ENCODE results near the genes BABAM1, DDA1 and BST2.

DNA sequence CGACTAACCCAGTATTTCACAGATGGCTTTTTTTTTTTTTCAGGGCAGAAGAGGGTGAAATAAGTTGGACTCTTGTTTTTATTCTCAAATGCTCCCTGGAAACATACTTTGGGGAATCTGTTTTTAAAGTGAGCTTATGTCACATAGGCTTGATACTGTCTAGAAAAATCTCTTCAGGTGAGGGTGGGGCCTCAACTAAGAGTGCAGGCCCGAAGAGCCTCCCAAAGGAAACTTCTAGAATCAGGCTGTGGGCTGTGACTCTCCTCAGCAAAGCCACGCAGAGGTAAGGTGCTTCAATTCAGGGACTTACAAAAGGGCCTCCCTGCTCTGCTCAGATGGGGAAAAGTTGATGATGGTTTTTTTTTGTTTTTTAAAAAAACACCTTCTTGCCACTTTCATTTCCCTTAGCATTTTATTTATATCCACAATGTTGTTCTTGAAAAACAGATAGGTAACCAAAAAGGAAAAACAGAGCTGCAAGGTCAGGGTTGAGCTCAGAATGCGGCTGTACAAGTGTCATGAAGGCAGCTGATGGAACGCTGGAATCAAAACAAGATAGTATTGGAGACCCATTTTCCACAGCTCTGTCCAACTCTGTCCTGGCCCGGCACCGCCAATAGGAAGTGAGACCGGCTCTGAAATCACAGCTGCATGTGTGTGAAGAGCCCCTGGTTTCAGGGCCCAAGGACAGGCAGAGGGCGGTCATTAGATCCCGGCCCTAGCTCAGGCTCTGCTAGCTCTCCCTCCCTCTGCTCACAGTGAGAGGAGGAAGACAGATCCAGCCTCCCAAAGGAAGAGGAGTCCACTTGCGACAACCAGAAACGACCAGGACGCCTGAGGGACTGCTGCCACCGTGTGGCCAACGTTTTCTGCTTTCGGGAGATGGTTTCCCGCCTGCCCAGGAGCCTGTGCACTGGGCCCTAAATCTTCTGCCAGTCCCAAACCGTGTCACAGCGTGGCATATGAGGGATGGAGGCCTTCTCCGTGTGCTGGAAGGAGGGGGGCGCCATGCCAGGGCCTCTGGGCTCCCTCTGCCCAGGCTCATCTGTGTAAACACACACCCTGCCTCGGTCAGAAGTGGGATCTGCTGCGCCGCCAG is 58.3 kb downstream of the KLF2 start:
- RRBS, 2 experiments, result 83 to 88% methylated on average over 3 of the region's 24 CpGs
CAGE:
- cytosol, long polyA minus RNA, result no peak
- cytosol, long polyA plus RNA, result no peak
- long polyA plus RNA, result no peak
- nucleus, long polyA minus RNA, result no peak
- nucleus, long polyA plus RNA, result no peak

DNA sequence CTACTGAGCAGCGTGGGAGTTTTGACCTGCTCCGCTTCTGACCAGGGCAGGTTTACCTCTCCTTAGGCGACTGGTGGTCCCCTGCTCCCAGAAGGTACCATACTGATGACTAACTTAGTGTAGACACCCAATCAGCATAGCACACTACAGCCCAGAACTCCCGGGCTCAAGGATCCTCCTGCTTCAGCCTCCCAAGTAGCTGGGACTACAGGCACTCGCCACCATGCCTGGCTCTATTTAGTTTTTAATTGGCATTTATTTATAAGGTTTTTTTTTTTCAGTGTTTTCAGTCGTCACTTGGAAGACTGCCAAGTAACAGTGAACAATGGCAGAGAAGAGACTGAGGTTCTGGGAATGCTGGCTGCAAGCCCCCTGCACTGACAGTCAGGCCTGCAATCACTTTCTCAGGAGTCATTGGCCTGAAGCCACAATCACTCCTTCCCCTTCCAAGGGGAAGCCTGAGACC is 73.0 kb downstream of the EPS15L1 start:
- RRBS, 2 experiments, result no CpG with 5 or more reads among the region's 6 CpGs
CAGE:
- cytosol, long polyA minus RNA, result no peak
- cytosol, long polyA plus RNA, result no peak
- long polyA plus RNA, result no peak
- nucleus, long polyA minus RNA, result no peak
- nucleus, long polyA plus RNA, result no peak

DNA sequence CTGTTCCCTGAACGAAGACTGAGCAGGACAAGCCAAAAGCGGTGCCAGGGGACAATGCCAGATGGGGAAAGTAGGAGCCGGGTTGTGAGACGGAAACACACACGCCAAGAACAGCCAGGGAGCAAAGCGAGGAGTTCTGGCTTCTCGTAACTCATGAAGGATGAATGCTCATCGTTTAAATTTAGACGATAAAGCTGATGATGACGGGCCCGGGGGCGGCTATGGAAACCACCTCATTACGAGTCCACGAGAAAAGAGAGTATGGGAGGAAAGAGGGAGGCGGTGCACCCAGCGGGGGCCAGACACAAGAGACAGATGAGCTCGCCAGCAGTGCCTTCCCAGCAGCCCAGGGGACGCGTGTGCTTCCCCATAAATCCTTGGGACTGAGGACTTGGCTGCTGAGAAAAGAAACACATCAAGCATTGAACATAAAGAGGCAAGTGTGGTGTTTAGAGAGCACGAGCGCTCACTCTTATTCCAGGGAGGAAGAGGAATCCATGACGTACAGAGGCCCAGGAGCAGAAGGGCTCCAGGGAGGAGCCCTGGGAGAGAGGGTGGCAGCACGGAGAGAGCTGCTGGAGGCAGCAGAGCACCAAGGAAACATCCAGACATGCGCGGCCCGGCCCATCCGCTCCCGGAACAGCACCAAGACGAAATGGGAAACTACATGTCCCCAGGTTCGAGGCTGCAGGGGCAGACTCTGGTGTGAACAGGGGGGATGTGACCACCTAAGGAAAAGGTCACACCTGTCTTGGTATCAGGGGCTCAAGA is 70.7 kb downstream of the EPS15L1 start:
- RRBS, 2 experiments, result 100% methylated on average over 1 of the region's 30 CpGs; no CpG with 5 or more reads in 1 of the 2 experiments
CAGE:
- cytosol, long polyA minus RNA, result no peak
- cytosol, long polyA plus RNA, result no peak
- long polyA plus RNA, result no peak
- nucleus, long polyA minus RNA, result no peak
- nucleus, long polyA plus RNA, result no peak

- RRBS, 2 experiments, result 93 to 95% methylated on average over 2 of the region's 8 CpGs
CAGE:
- cytosol, long polyA minus RNA, result no peak
- cytosol, long polyA plus RNA, result no peak
- long polyA plus RNA, result no peak
- nucleus, long polyA minus RNA, result no peak
- nucleus, long polyA plus RNA, result no peak
These were observed 22.3 kb downstream of the EPS15L1 start for GRCh38 chr19:16449346-16450047.

- RRBS, 2 experiments, result no CpG with 5 or more reads among the region's 9 CpGs
CAGE:
- cytosol, long polyA minus RNA, result no peak
- cytosol, long polyA plus RNA, result no peak
- long polyA plus RNA, result no peak
- nucleus, long polyA minus RNA, result no peak
- nucleus, long polyA plus RNA, result no peak
These were observed 7.9 kb downstream of the EPS15L1 start for GRCh38 chr19:16463758-16464372.

- RRBS, 2 experiments, result under 1 to 3% methylated on average over 4 of the region's 17 CpGs
CAGE:
- cytosol, long polyA minus RNA, result no peak
- cytosol, long polyA plus RNA, result no peak
- long polyA plus RNA, result no peak
- nucleus, long polyA minus RNA, result no peak
- nucleus, long polyA plus RNA, result no peak
These were observed 502 bp upstream of the CHERP start for GRCh38 chr19:16542768-16543109.

DNA sequence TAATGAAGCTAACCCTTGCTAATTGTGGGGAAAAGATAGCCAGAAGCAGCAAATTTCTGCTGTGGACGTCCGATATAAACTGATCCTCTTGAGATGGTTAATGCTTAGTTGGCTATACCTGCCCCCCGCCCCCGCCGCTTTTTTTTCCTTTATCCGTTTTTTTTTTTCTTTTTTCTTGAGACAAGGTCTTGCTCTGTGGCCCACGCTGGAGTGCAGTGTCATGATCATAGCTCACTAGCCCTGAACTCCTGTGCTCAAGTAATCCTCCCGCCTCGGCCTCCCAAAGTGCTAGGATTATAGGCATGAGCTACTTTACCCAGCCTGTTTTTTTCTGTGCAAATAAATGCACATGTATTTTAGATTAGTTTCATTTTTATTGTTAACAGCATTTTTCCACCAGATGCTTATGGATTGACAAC is 882 bp upstream of the CHERP start:
- RRBS, 2 experiments, result no CpG with 5 or more reads among the region's 9 CpGs
CAGE:
- cytosol, long polyA minus RNA, result no peak
- cytosol, long polyA plus RNA, result no peak
- long polyA plus RNA, result no peak
- nucleus, long polyA minus RNA, result no peak
- nucleus, long polyA plus RNA, result no peak

GRCh38 chr19:16571051-16572255 is 762 bp downstream of the SLC35E1 start:
- RRBS, 2 experiments, result 1 to 3% methylated on average over 8 to 15 of the region's 78 CpGs
CAGE:
- cytosol, long polyA minus RNA, result no peak
- cytosol, long polyA plus RNA, result no peak
- long polyA plus RNA, result no peak
- nucleus, long polyA minus RNA, result no peak
- nucleus, long polyA plus RNA, result no peak

- RRBS, 2 experiments, result 100% methylated on average over 1 of the region's 4 CpGs; no CpG with 5 or more reads in 1 of the 2 experiments
CAGE:
- cytosol, long polyA minus RNA, result no peak
- cytosol, long polyA plus RNA, result no peak
- long polyA plus RNA, result no peak
- nucleus, long polyA minus RNA, result no peak
- nucleus, long polyA plus RNA, result no peak
These were observed 5.5 kb upstream of the SLC35E1 start for GRCh38 chr19:16577828-16578095.

DNA sequence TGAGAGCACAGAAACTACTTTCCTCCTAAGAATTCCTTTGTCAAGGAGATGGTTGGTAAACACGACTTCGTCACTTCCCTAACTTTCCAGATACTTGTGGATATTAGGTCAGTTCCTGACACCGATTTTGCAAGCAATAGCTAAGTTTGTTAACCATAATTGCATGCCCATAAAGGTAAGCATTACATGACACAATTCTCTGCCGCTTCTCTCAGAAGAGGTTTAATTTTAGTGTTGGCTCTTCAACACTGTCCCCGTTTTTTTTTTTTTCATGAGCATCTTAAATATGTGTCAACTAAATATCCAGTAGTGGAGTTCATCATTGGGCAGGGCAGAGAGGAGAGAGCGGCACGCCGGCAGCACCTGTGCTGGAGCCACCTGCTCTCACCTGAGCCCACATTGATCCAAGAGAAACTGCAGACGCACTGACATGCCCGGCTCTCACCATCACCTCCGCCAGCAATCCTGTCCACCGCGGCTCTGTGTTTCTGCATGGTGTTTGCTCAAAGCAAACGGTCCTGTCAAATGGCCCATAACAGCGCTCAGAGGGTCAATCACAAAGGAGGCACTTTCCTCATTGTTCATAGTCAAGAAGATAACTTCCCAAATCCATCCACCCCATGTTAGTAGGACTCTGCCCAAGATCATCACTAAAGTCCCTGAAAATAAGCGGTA is 2.6 kb downstream of the MED26 start:
- RRBS, 2 experiments, result 74 to 75% methylated on average over 3 of the region's 16 CpGs
CAGE:
- cytosol, long polyA minus RNA, result no peak
- cytosol, long polyA plus RNA, result no peak
- long polyA plus RNA, result no peak
- nucleus, long polyA minus RNA, result no peak
- nucleus, long polyA plus RNA, result no peak

DNA sequence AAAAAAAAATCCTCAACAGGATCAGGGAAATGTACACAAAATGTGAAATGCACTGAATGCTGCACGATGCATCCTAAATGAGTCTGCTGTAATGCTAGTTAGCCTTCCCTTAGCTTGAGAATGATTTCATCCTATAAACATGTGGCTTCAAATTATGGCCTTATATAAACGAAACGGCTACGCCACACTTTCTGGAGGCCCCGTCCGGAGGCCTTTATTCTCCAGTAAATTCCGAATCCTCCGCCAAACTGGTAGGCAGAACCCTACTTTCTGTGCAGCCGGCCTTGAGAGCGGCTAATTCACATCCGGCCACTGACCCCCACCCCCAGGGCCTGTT is 13.7 kb downstream of the MYO9B start:
- RRBS, 2 experiments, result 100% methylated on average over 2 to 3 of the region's 11 CpGs
CAGE:
- cytosol, long polyA minus RNA, result no peak
- cytosol, long polyA plus RNA, result no peak
- long polyA plus RNA, result no peak
- nucleus, long polyA minus RNA, result no peak
- nucleus, long polyA plus RNA, result no peak

DNA sequence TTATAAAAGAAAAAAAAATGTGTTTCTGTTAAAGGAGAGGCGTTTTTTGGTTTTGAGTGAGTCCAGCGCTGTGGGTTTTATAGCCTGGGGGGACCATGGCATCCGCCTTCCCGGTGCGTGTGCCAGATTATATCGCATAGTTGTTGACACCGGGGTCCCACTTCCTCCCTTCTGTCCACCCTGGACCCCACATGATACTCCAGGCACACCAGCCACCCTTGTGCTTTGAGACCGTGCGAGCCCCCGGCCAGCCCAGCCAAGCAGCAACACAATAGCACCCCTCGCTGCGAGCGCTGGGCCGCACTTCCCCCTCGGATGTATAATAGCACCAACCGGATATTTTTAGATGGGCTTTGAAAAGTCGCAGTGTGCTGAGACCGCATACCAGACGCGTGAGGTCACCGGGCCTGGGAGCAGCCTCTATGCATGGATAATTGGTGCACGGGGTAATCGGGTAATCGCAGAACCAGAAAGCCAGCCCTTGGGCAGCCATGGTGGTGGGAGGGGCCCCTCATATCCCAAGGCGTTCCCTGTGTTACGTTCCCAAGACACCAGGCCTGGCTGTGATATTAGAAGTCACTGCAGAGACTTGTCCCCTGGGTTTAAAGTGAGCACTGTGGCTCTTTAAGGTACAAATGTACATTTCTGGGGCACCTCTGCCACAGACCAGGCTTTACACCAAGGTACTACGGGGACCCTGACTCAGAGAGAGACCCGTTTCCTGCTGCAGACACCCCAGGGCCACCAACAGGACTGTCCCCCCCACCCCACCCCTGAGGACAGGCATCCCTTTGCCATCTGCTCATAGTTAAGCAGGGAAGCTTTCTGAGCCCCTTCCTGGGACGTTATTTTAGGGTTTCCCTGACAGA is 59.9 kb downstream of the MYO9B start:
- RRBS, 2 experiments, result 20 to 21% methylated on average over 14 to 15 of the region's 29 CpGs
CAGE:
- cytosol, long polyA minus RNA, result no peak
- cytosol, long polyA plus RNA, result no peak
- long polyA plus RNA, result no peak
- nucleus, long polyA minus RNA, result no peak
- nucleus, long polyA plus RNA, result no peak

DNA sequence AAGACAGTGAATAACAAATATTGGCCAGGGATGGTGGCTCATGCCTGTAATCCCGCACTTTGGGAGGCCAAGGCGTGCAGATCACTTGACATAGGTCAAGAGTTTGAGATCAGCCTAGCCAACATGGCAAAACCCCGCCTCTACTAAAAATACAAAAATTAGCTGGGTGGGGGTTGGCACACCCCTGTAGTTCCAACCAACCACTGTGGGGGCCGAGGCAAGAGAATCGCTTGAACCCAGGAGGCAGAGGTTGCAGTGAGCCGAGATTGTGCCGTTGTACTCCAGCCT is 63.0 kb upstream of the USE1 start:
- RRBS, 2 experiments, result no CpG with 5 or more reads among the region's 7 CpGs
CAGE:
- cytosol, long polyA minus RNA, result no peak
- cytosol, long polyA plus RNA, result no peak
- long polyA plus RNA, result no peak
- nucleus, long polyA minus RNA, result no peak
- nucleus, long polyA plus RNA, result no peak

DNA sequence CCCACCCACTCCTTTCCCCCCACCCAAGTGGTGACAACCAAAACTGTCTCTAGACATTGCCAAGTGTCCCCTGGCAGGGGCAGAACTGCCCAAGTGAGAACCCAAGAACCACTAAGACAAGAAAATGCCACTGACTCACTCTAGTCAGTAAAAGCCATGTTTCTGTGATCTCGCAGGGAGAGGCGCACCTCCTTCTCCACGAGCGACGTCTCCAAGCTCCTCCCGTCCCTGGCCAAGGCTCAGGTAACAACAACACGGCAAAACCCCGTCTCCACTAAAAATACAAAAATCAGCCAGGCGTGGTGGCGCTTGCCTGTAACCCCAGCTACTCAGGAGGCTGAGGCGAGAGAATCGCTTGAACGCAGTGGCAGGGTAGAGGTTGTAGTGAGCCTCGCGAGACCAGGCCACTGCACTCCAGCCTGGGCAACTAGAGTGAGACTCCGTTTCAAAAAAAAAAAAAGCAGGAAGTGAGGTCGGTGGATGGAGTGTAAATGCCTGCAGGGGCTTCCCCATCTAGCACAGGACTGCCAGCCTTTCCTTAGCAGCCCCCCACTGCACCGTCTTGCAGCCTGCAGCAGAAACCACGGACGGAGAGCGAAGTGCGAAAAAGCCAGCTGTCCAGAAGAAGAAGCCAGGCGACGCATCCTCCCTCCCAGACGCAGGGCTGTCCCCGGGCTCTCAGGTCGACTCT is 17.4 kb upstream of the USE1 start:
- RRBS, 2 experiments, result 87 to 89% methylated on average over 2 of the region's 27 CpGs
CAGE:
- cytosol, long polyA minus RNA, result no peak
- cytosol, long polyA plus RNA, result no peak
- long polyA plus RNA, result no peak
- nucleus, long polyA minus RNA, result no peak
- nucleus, long polyA plus RNA, result no peak

DNA sequence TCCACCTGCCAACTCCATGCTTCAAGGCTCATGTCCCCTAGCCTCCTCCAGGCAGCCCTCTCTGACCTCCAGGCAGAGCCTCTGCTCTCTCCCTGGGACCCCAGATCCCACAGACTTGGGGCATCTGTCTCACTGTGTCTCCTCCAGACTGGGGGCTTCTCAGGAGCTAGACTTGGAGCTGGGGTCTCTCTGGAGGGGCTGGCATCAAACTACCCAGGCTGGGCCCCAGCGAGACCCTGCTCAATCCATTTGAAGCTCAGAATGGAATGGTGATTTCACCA is 2.6 kb downstream of the NR2F6 start:
- RRBS, 2 experiments, result no CpG with 5 or more reads among the region's 1 CpG
CAGE:
- cytosol, long polyA minus RNA, result no peak
- cytosol, long polyA plus RNA, result no peak
- long polyA plus RNA, result no peak
- nucleus, long polyA minus RNA, result no peak
- nucleus, long polyA plus RNA, result no peak

DNA sequence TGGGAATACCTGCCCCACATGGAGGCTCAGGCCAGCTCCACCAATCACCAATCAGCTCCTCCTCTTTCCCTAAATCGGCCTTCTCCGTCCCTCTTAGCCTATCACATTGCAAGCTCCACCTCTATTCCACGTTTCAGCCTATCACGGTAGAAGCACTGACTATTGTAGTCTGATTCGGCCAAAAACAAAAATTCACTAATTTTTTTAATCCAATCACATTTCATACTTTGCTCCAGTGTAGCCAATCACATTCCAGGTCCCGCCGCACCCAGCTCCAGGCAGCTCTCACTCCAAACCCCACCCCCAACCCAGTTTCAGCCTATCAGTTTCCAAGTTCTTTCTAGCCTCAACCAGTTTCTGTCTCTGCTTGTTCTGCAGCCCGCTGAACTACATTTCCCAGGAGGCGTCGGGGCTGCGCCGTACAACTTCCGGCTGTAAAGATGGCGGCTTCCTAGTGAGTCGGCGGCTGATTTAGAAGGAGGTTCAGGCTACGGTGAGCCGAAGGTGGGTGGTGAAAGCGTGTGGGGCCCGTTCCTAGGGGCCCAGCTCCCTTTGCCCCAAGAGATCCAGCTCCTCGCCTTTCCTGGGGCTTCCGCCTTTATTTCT is at the start of gene BABAM1:
Gene BABAM1, plus strand, starts transcription at position 420 of the 606 bp plus-strand sequence.
- RRBS, 2 experiments, result no CpG with 5 or more reads among the region's 22 CpGs
CAGE:
- cytosol, long polyA minus RNA, result no peak
- cytosol, long polyA plus RNA, result start-site peak on the plus strand centred at position 435 of the sequence, 42 bp wide, 185 and 377 reads in 2 replicates
- long polyA plus RNA, result start-site peak on the plus strand centred at position 432 of the sequence, 47 bp wide, 573 and 547 reads in 2 replicates
- nucleus, long polyA minus RNA, result no peak
- nucleus, long polyA plus RNA, result start-site peak on the plus strand centred at position 456 of the sequence, 95 bp wide, 359 and 204 reads in 2 replicates

DNA sequence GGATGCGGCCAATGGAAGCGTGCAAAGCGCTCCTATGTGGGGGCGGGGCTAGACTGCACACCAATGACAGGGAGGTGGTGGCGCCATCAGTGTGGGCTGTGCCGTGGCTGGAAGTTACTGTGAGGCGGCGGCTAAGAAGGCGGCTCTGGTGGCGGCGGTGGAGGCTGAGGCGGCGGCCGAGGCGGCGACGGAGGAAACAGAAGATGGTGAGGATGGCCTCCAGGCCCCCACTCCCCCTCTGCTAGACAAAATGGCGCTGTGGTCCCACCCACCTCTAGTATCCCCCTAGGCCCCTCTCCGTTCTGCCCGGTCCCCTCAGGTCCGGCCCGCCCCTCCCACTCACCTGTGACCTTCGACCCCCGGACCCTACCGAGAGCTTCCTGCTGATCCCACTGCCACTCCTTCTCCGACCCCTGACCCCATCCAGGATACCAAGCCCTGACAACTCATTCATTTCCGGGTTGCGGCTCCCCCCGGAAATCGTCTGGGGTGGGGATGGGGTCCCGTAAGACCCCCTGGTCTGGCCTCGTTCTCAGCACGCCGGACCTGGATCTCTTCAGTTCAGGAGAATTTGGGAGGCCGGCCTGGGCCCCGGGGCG is at the start of gene DDA1:
Gene DDA1, plus strand, starts transcription at position 112 of the 599 bp plus-strand sequence.
- RRBS, 2 experiments, result under 1 to 1% methylated on average over 10 to 13 of the region's 37 CpGs
CAGE:
- cytosol, long polyA minus RNA, result start-site peak on the plus strand centred at position 103 of the sequence, 29 bp wide, 73 reads
- cytosol, long polyA plus RNA, result start-site peak on the plus strand centred at position 104 of the sequence, 38 bp wide, 194 and 122 reads in 2 replicates
- long polyA plus RNA, result start-site peak on the plus strand centred at position 103 of the sequence, 31 bp wide, 386 and 199 reads in 2 replicates
- nucleus, long polyA minus RNA, result no peak
- nucleus, long polyA plus RNA, result start-site peak on the plus strand centred at position 103 of the sequence, 30 bp wide, 58 and 218 reads in 2 replicates

GRCh38 chr19:17365589-17365996 is 11.5 kb downstream of the PLVAP start:
- RRBS, 2 experiments, result no CpG with 5 or more reads among the region's 16 CpGs
CAGE:
- cytosol, long polyA minus RNA, result no peak
- cytosol, long polyA plus RNA, result no peak
- long polyA plus RNA, result no peak
- nucleus, long polyA minus RNA, result no peak
- nucleus, long polyA plus RNA, result no peak

DNA sequence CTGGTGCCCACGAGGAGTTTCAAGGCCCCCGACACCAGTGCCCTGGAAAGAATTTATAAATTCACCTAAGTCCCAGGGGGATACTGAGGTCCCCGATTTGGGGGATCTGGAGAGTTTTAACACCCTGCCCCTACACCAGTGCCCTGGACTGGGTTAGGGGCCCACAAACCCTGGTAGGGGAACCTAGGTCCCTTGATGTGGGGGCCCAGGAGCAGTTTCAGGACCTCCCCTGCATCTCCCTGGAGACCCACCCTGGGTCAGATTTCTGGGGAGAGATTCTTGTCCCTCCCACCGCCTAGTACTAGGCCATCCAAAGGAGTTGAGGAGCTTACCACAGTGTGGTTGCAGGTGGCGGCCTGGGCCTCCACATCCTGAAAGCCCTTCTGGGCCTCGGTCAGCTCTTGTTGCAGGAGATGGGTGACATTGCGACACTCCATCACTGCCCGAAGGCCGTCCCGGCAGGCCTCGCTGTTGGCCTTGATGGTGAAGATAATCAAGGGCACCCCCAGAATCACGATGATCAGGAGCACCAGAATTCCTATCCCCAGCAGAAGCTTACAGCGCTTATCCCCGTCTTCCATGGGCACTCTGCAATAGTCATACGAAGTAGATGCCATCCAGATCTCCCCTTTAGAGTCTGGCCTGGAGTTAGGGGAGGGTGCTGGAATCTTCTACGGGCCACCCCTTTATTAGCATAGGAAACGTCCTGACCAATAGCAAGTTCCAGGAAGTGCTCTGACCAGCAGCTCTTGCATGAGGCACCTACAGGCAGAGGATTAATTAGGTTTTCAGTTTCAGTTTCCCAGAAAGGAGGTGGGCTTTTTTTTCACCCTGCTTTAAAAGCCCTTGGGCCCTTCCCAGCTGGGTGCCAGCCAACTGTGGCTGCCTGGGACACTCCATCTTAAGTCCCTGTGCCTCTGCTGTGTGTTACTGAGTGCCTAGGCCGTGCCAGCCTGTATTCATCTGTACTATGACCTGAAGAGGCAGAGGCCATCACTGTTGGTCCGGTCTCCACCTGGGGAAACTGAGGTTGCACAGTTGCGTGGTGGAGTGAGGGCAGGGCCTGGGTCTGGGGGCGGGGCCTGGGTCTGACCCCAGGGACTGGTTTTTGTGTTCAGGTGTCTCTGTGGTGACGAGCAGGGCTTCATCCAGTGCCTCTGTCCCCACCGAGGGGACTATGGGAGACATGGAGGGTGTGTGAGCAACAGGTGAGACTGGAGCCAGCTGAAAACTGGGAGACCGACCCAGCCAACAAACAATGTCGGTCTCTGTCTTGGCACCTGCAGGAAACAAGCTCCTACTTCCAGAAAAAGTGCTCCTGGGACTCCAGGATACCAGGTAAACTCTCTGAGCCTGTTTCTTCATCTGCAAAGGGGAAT is at the start of gene BST2:
Gene BST2, minus strand, starts transcription at position 672 of the 1,379 bp plus-strand sequence.
- RRBS, 2 experiments, result no CpG with 5 or more reads among the region's 25 CpGs
CAGE:
- cytosol, long polyA minus RNA, result start-site peak on the minus strand centred at position 632 of the sequence, 6 bp wide, 233 reads; start-site peak on the plus strand centred at position 767 of the sequence, 53 bp wide, 60 reads
- cytosol, long polyA plus RNA, result start-site peak on the minus strand centred at position 651 of the sequence, 50 bp wide, 716 and 597 reads in 2 replicates; start-site peak on the plus strand centred at position 763 of the sequence, 94 bp wide, 71 and 52 reads in 2 replicates; start-site peak on the plus strand centred at position 877 of the sequence, 26 bp wide, 21 and 35 reads in 2 replicates; start-site peak on the plus strand centred at position 1,104 of the sequence, 65 bp wide, 24 and 27 reads in 2 replicates
- long polyA plus RNA, result start-site peak on the minus strand centred at position 650 of the sequence, 48 bp wide, 445 and 491 reads in 2 replicates
- nucleus, long polyA minus RNA, result start-site peak on the plus strand centred at position 768 of the sequence, 33 bp wide, 10 reads
- nucleus, long polyA plus RNA, result start-site peak on the minus strand centred at position 647 of the sequence, 40 bp wide, 300 and 244 reads in 2 replicates; start-site peak on the plus strand centred at position 869 of the sequence, 41 bp wide, 30 and 34 reads in 2 replicates; start-site peak on the plus strand centred at position 1,135 of the sequence, 114 bp wide, 54 and 168 reads in 2 replicates

GRCh38 chr19:17423180-17423764 is 3.4 kb downstream of the MVB12A start:
- RRBS, 2 experiments, result 97% methylated on average over 5 to 7 of the region's 19 CpGs
CAGE:
- cytosol, long polyA minus RNA, result no peak
- cytosol, long polyA plus RNA, result no peak
- long polyA plus RNA, result no peak
- nucleus, long polyA minus RNA, result no peak
- nucleus, long polyA plus RNA, result no peak

Data from HepG2 (cell line).